ENCODE results near the genes TLE5 and S1PR4.

- RRBS, result 98% methylated on average over 4 of the region's 8 CpGs
Observed at GRCh38 chr19:2778281-2778752, 4.8 kb downstream of the SGTA start.

- RRBS, result no CpG with 5 or more reads among the region's 17 CpGs
Observed at GRCh38 chr19:2796737-2797146, 11.4 kb downstream of the THOP1 start.

DNA sequence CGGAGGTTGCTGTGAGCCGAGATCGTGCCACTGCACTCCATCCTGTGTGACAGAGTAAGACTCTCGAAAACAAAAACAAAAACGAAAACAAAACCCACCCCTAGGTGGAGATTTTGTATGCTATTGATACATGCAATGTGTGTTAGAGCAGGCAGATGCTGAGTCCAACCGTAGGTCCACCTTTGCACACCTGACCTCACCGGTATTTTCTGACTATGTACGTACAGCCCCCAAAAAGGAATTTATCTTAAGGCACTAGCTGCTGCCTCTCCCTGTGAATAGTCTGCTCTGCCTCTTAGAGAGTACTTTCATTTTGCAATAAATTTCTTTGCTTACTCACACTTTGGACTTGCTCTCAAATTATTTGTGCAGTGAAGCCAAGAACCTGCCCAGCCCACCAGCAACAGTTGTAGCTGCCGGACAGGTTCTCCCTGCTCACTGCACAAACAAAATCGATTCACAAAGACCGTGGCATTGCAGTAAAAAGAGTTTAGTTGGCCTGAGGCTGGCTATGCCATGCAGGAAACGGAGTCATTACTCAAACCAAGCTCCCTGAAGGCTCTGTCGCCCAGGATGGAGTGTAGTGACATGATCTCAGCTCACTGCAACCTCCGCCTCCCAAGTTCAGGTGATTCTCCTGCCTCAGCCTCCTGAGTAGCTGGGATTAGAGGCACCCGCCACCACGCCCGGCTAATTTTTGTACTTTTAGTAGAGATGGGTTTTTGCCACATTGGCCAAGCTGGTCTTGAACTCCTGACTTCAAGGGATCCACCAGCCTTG is 8.3 kb upstream of the ZNF77 start:
- RRBS, result no CpG with 5 or more reads among the region's 17 CpGs

DNA sequence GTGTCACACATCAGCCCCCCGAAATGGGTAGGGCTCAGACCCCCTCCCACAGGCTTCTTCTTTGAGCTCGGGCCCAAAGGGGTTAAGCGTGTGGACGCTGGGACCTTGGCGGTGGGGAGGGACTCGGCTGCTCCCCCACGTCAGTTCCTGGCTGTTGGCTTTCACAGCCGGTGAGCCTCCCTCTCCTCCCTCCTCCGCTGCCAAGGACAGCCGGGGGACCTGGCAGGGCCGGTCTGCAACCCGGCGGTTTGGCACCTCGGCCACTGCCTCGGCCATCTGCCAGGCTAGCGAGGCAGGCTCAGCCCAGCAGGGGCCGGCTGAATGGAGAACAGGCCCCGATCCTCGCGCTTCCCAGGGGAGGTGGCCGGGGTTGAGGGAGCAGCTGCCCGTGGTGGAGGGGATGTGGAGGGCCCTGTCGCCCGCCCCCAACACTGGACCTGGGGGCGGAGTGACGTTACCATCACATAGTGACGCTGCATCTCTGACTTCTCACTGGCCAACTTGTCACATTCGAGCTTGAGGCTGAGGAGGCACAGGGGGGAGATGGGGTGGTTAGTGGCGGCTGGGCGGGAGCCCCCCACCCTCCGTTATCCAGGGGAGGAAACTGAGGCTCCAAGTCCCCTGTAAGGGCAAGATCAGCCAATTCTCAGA is 4.9 kb downstream of the TLE5 start:
- RRBS, result no CpG with 5 or more reads among the region's 31 CpGs

DNA sequence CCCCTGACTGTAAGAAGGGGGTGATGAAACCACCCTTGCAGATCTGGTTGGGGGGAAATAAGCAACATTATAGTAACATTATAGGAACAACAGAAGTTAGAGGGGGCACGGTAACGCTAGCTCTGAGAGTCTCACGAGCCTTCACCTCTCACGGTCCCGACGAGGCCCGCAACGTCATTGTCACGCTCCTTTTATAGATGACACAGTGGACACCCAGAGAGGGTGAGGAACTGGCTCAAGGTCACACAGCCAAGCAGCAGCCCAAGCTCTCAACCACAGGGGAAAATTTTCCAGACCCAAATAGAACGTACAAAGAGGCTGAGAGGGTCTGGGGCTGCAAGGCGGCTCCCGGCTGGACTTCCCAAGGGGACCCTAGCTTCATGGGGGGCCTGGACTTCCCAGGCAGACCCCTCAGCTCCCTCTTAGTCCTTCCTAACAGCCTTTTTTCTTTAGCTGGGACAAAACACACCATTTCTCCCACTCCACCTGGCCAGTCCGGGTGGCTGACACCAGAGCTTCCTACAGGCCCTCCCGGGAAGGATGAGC is 4.1 kb downstream of the TLE5 start:
- RRBS, result 87% methylated on average over 1 of the region's 14 CpGs

- RRBS, result 1% methylated on average over 48 of the region's 125 CpGs
Observed at GRCh38 chr19:3062081-3063198, at the start of gene TLE5. Gene TLE5, minus strand, starts transcription at chr19:3062495.

DNA sequence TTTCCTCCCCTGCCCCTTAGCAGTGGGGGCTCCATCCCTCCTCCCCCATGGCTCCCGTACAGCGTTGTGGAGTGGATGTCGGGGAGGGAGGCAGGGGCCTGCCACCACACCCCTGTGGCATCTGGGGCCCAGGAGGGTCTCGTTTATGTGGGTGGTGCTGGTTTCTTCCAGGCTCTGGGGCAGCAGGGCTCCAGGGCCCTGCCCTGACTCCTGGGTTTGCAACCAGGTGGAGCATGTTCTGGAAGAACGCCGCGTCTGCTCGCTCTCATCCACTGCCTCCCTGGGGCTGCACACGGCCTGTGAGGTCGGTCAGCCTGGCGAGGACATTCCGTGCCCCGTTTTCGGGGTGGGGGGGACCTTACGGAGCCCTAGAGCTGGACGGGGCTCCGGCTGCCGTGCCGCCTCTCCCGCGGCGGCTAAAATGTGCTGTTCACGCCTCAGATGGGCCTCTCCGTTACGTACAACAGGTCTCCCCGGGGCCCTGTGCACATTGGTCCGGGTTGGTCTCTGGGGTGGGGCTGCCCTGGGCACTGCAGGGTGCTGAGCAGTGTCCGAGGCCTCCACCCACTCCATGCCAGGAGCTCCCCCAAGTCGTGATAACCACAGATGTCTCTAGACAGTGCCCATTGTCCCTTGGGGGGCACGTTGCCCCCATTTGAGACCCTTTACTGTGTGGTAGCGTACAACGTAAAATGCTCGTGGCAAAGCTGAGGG is 3.3 kb downstream of the GNA11 start:
- RRBS, result 98% methylated on average over 9 of the region's 33 CpGs

GRCh38 chr19:3175891-3176601 is 2.5 kb upstream of the S1PR4 start:
- RRBS, result no CpG with 5 or more reads among the region's 14 CpGs

- RRBS, result 95% methylated on average over 14 of the region's 48 CpGs
Observed at GRCh38 chr19:3178207-3178962, at the start of gene S1PR4. Gene S1PR4, plus strand, starts transcription at chr19:3178769.

GRCh38 chr19:3179498-3180105 is 1.0 kb downstream of the S1PR4 start:
- RRBS, result 95% methylated on average over 4 of the region's 41 CpGs

DNA sequence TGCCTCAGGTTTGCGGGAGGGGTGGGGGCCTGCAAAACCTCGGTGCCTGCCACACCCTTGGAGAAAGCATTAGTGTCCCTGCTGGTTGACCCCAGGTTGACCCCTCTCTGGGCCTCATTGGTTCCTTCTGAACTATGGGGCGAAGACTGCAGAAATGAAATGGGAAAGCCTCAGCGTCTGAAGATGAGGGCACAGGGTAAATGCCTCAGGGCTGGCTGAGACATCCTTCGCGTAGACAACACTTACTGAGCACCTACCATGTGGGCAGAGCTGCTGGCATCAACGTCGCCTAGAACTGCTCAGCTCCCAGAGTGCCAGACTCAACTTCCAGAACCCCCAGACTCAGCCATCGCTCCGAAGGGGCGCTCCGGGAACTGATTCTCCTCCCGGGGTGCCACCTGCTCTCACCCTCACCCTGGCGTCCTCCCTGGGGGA is 8.5 kb upstream of the NFIC start:
- RRBS, result no CpG with 5 or more reads among the region's 14 CpGs

GRCh38 chr19:3373595-3374419 is 7.4 kb downstream of the NFIC start:
- RRBS, result 98% methylated on average over 4 of the region's 15 CpGs

GRCh38 chr19:3374420-3375207 is 8.2 kb downstream of the NFIC start:
- RRBS, result 82% methylated on average over 7 of the region's 10 CpGs

- RRBS, result 98% methylated on average over 2 of the region's 11 CpGs
Observed at GRCh38 chr19:3467539-3468458, 12.5 kb downstream of the SMIM24 start.

GRCh38 chr19:3550861-3551335 is 6.5 kb downstream of the MFSD12 start:
- RRBS, result 94% methylated on average over 5 of the region's 25 CpGs

GRCh38 chr19:3568651-3569171 is 4.0 kb upstream of the HMG20B start:
- RRBS, result no CpG with 5 or more reads among the region's 15 CpGs

GRCh38 chr19:3573451-3574704 is 1.1 kb downstream of the HMG20B start:
- RRBS, result 68% methylated on average over 25 of the region's 86 CpGs

- RRBS, result no CpG with 5 or more reads among the region's 30 CpGs
Observed at GRCh38 chr19:3575968-3576692, 3.4 kb downstream of the HMG20B start.

GRCh38 chr19:3608085-3609115 is 1.7 kb upstream of the TBXA2R start:
- RRBS, result no CpG with 5 or more reads among the region's 19 CpGs

DNA sequence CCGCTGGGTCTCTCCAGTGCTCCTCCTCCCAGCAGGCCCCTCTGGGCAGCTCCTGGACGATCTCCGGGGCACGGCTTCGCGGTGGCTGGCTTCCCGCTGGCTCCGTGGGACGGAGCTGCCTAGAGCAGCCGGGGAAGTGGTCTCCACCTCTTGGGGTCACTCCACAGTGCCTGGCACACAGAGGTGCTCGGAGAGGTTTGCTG is 9.8 kb upstream of the CACTIN start:
- RRBS, result 97% methylated on average over 8 of the region's 11 CpGs